Osteocyte (in vitro differentiated cells): ENCODE data around the genes DNAAF9, CENPB and AP5S1.

DNA sequence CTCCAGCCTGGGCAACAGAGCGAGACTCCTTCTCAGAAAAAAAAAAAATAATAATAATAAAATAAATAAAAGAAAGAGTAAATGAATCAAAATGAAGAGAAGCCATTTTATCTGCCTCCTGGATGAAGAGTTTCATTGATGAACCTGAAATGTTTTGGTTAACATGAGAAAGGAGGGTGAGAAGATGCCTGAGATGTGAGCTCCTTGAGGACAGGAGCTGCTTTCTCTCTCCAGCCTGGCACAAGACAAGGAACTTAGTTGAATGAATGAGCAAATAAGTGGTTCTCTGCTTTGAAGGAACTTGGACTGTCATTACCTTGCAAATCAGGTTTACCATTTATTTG lies 73.5 kb downstream of the PTPRA start:
- PRO-cap, result no peak

DNA sequence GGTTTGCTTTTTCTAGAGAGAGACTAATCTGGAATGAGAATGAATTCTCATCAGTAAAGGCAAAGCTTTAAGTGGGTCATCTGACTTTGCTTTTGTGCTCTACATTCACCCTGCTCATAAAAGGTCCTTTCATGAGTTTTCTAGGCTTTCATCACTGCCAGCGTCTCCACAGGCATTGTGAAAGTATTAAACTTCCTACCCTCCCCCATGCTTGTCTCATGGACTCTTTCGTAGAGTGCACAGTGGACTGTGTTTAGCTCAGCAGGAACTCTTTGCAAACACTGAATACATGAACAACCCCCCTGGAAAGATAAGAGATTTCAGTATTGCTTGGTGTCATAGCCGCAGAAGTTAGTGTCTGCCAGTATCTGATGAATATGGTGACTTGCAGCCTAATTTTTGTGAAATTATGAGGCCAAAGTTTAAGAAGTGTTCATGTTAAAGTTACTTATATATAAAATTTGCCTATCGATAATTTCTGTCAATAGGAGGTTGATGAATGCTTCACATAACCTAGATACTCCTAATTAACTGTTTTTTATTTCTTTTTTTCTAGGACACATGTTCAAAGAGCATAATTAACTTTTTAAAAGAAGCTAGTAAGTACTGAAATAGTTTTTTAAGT lies 74.3 kb downstream of the PTPRA start:
- PRO-cap, result no peak

DNA sequence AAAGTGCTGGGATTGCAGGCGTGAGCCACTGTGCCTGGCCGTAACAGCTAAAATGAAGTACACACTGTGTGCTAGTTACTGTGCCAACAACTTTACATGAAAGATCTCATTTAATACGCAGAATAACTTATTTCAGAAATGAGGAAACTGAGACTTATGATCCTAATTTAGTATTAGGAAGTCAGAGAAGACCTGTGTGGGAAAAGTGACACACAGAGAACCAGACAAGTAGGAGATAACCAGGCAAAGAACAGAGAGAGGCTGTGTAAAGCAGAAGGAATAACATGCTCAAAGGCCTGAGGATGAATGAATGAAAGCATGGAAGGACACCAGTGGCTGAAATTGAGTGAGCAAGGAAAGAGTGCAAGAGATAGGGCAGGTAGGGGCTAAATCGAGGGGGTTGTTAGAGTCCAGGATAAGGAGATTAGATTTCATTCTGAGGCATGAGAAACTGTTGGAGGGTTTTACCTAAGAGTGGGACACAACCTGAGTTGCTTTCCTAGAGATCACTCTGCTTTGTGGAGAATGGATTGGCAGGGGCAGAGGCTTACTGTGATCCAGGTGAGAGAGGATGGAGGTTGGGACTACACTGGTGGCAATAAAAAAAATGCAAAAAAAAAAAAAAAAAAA lies 60.3 kb upstream of the GNRH2 start:
- PRO-cap, result no peak

DNA sequence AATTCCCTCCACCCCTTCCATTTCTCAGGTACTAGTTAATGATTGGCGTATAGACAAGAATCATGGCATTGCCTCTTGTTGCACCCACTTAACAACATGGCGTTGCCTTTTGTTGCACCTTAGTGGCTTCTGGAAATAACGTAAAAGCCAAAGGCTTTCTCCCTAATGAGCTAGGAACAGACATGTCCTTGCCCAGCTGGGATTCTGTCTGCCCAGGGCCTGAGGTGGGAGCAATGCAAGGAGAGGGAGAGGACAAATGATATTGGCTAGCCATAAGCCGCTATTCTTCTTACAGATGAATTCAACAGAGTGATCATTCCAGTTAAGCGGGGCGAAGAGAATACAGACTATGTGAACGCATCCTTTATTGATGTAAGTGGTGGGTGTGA lies 16.6 kb upstream of the GNRH2 start:
- PRO-cap, result no peak

- PRO-cap, result no peak
Observed at GRCh38 chr20:3071704-3072705, 585 bp downstream of the OXT start.

GRCh38 chr20:3121104-3121680 lies 36.7 kb upstream of the AVP start:
- PRO-cap, result no peak

DNA sequence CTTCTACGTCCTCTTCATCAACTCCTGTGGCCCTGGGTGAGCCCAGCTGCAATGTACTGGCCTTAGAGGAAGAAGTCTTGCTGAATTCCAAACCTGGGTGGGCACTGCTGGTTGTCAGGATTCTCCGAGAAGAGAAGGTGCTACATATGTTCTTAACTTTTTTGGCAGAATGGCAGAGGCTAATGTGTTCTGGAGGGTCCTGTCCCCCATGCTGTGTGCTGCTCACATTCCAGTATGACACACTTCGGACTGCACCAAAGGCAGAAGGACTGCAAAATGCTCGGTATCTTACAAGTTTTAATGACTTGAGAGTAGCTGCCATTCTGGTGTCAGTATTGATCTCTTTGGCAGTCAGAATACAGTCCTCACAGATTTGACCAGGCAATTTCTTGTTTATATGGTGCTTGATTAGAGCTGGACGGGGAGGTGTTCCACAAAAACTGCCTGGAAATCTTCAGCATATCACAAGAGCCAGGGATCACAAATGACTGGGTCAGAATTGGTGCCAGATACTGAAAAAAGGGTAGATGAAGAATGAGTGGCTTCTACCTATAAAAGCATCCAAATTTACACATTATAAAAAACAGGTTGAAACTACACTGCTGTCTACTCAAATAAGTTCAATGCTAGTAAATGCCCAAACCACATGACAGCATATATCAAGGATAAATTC lies 10.8 kb downstream of the FASTKD5 start:
- PRO-cap, result no peak

DNA sequence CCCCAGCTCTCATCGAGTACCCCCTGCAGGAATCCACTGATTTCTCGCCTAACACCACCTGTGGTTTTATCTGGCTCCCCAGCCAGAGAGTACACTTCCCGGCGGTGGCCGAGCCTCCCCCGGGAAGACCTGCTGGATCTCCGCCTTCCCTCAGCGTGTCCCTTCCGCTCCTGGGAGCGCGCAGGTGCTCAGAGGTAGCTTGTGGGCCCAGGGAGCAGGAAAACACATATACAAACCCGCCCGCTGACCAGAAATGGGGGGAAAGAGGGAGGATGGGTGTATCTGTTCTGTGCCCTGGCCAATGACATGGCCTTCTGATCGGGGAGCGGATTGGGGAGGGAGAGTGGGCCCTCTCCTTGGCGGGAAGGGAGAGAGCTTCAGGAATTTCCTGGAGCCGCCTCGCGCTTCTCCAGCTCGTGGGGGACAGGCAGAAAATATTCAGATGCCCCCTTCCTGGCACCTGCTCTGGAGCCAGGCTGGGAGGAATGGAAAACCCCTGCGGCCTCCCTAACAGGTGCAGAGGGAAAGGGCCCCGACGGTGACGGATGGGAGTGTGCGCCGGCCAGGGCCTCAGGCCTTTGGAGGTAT lies 692 bp downstream of the DDRGK1 start:
- PRO-cap, result no peak

DNA sequence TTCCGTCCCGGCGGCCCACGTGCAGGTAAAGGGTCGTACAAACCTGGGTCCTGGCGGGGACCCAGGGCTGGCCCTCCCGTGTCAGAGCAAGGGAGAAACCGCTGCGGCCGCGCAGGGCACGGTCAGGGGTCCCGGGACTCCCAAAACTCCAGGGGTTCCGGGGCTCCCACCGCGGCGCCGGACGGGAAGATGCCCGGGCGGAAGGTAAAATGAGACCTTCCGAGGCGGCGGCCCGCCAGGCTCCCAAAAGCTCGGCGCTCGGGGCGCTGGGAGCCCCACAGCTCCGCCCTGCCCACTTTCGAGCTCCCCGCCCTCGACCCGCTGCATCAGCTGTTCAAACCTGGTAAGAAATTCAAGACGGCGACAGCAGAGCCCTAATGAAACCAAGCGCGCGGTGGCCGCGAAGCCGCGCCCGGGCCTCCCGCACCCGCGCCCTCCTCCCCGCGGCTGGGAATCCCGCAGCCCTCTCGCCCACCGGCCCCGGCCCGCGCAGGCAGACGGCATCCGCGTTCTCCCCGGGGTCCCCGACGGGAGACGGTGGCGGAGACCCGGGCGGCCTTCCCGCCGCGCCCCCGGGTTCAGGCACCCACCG lies 389 bp downstream of the SLC4A11 start:
- PRO-cap, result no peak

DNA sequence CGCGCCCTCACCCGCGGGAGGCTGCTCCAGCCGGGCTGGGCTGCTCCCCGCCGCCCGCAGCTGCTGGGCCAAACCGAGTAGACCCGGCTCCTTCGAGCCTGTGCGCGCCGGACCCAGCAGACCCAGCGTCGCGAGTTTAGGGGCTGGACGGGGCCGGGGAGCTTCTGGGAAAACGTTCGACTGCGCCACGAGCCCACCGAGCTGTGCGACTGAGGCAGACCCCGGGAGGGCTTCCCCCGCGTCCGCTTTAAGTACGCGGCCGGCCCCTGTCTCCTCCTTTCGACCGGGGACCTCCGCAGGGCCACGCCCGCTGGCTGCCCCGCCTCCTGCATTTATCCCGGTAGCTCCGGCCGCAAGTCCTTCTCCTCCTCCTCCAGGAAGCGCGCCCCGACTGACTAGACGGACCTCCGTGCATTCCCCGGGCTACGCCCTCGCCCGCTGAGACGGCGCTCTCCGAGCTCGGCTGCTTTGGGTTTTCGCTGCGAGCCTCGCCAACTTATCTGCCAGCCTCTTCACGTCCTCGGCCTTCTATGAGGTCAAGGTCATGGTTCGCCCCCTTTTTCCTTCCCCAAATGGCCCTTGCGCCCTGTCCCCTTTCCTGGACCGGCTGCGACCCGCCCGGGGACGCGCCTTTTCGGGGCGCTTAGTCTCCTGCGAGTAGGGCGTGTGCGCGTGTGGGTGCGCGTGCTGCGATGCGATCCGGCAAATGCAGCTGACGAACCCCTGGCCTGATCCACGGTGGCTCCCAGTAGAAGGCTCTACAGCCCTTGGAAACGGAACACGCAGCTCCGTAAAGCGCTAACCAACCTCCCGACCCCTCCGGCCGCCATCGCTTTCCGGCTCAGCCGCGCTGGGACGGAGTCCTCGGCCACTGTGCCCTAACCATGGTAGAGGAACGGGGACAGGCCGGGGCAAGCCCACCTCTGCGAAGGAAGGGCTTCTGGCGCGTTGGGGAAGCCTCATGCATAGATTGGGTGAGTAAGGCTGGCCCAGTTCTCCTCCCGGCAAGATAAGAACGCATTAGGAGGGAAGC lies 663 bp upstream of the SLC4A11 start:
- PRO-cap, result no peak

DNA sequence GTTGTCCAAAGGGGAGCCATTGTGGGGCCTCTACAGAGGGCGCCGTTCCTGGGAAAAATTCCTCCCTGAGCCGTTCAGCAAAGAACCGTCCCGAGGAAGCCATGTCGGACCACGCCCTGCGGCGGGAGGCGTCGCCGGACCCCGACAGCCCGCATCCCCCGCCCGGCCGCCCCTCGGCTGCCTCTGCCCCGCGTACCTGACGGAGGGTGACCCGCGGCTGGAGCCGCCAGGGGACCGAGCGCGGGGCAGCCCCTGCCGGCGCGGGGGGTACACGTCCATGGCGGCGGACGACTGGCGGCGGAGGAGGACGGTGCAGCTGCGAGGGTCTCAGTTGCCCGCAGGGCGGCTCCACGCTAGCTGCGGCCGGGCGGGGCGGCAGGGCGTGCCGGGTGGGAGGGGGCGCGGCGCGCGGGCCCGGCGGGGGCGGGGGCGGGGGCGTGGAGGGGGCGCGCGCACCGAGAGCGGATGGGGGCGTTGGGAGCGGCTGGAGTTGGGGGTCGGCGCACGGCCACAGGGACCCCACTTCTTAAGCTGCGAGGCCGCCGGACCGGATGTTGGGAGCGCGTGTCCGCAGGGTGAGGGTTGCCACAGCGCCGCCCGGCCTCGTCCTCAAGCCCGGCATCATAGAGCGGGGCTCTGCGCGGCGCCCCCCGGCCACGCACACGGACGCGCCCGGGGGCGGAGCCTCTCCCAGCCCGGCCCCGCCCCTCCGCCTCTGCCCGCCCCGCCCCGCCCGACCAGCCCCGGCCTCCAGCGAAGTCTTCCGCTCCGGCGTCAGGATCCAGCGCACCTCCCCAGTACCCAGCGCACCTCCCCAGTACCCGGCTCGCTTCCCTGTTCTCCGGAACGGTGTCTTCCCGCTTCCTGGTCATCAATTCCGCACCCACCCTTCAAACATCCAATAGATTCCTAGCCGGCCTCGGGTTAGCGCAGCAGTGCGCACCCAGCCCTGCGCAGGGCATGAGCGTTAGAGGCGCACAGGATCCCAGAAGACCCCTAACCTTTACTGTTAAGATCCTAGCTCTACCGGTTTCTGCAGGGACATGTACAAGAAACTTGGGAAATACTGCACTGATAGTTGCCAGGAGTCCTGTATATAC lies at the start of gene DNAAF9:
DNAAF9 (minus strand) TSS at position 391 of the 1,100 bp plus-strand sequence.
- PRO-cap, result bidirectional peak, plus-strand start at position 80 of the sequence, minus-strand start at position 58 of the sequence; bidirectional peak, plus-strand start at position 274 of the sequence, minus-strand start at position 113 of the sequence; bidirectional peak, plus-strand start at position 761 of the sequence, minus-strand start at position 638 of the sequence

DNA sequence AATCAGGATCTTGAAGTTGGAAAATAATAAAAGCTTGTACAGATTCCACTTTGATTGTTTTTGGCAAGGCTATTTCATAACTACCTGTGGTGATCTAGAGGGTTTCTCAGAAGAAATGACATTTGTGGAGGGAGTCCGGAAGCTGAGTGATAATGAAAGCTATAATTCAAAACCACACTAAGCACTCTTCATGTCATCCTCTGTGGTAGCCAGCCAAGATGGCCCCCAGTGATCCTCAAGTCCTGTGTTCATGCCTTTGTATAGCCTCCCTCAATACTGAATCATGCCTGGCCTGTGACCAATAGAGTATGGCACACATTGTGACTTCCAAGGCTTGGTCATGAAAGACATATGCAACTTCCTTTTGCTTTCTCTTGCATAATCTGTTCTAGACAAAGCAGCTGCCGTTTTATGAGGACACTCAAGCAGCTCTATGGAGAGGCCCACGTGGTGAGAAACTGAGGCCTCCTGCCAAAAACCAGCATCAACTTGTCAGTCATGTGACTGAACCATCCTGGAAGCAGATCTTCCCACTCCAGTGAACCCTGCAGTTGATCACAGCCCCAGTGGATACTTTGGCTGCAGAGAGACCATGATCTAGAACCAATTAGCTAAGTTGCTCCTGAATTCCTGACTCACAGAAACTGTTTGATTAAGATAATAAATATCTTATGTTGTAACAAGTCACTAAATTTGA lies 12.8 kb upstream of the DNAAF9 start:
- PRO-cap, result no peak

DNA sequence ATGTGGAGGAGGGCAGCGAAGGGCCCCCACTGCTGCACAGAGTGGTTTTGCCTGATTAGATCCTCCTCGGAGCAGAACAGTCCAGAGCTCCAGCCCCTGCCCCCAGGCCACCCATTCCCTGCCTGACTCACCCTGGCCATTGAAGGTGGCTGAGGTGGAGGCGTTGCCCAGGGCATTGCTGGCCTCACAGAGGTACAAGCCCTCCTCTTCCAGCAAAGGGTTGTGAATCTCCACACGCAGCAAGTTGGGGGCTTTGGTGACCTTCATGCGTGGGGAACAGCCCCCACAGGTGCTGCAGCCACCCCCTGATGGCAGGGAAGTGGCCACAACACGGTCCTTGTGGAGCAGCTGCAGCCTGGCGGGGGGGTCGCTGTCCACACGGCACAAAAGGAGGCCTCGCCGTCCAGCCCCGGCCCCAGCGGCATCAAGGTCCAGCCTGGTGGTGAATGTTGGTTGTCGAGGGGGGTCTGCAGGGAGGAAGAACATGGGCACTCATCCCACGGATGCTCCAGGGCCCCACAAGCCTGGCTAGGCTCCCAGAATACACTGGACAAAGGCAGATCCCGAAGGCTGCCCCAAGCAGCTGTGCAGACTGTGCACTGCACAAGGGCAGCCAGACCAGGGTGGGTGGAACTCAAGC lies 14.6 kb downstream of the SIGLEC1 start:
- PRO-cap, result no peak

GRCh38 chr20:3707028-3707407 lies 5.4 kb downstream of the SIGLEC1 start:
- PRO-cap, result no peak

- PRO-cap, result no peak
Observed at GRCh38 chr20:3727719-3728144, 4.8 kb upstream of the HSPA12B start.

DNA sequence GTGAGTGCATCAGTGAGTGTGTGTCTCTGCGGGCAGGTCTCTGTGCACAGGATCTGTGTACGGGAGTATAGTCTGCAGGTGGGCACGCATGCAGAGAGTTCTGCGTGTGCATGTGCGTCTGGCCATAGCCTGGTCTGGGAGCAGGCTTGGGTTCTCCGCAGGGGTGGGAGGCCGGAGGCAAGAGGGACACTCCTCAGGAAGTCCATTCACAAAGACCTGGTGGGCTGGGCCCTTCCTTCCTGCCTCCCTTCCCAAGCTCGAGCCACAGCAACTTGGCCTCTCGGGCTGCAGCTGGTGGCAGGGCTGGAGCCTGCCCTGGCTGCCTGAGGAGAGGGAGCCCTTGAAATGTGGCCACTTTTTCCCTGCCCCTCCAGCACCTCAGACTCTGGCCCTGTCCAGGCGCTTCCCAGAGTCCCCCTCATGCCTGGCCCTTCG lies 6.8 kb downstream of the HSPA12B start:
- PRO-cap, result no peak

DNA sequence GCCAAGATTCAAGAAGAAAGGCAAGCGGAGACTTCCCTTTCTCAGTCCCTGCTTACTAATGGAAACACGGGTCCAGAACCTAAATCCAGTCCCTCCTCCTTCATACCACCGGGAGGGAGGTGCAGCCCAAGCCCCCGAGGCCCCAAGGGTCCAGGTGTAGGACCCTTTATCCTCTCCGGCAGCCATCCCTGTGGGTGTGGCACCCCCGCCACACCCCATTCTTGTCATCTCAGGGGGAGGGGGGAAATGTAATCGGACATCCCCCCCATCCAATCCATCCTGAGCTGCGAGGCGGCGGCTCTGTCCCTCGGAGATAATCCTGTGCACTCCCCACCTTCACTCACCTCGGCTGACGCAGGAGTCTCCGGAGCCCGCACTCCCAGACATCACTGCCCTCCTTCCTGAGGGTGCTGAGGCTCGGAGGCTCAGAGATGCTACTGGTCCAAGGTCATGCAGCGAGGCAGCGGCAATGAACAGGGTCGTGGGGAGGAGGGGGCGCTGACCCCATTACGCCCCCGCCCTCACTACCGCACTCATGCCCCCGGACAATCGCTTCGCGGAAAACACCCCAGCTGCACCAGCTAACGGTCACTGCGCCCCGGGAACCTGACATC lies 581 bp downstream of the ADISSP start:
- PRO-cap, result no peak

- PRO-cap, result bidirectional peak, plus-strand start at chr20:3786707, minus-strand start at chr20:3786745
Observed at GRCh38 chr20:3786582-3787283, at the start of gene CENPB. Gene CENPB, minus strand, starts transcription at chr20:3786740.

DNA sequence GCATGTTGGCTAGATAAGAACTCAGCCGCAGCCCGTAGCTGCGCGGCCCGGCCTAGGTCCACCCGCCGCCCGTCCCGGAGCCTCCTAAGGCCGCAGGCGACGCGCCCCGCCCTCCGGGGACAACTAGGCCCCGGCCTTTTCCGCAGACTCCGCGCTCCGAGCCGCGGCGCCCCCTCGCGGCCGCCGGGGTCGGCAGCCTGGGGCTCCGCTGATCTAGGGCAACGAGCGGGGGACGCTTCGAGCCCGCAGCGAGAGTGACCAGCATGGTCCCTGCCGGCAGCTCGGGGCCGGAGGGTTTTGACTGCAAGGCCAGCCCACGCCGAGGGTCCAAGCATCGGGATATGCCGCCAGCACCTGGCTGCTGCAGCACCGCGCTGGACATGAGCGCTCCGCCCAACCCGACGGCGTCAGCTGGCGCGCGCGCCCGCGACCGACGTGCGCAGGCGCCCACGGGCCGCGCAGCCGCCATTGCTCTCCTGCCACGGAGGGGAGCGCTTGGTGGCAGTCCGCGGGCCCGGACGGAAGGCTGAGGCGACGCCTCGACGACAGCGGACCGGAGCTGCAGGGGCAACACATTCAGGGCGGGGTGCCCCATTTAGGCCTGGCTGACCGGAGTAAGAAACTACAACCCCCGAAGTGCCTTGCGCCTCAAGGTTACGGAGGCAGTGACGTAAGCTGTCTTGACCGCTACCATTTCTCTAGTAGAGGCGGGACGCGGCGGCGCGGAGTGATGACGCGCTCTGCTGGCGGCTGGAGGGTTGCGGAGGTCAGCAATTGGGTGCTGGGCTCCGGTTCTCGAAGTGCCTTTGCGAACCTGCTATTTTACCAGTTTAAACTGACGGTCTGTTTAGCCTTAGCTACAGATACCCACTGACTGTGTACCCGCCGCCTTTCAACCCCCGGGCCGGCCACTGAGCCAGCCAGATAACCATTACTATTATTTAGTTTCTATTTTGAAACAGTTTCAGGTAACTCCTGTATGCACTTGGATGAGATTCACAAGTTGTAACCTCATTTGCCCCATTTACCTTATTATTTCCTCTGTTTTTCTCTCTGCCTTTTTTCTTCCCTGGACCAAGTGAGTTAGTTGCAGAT lies at the start of gene AP5S1:
AP5S1 (plus strand) TSS at position 459 of the 1,095 bp plus-strand sequence.
- PRO-cap, result bidirectional peak, plus-strand start at position 240 of the sequence, minus-strand start at position 86 of the sequence; bidirectional peak, plus-strand start at position 468 of the sequence, minus-strand start at position 382 of the sequence; bidirectional peak, plus-strand start at position 743 of the sequence, minus-strand start at position 616 of the sequence

- PRO-cap, result no peak
Observed at GRCh38 chr20:3927734-3928030, 38.5 kb downstream of the PANK2 start.